ENCODE results near the genes SFXN5 and PRADC1.

GRCh38 chr2:71069724-71070305 lies 1.4 kb downstream of the NAGK start:
- PRO-cap = no peak

GRCh38 chr2:71138357-71138794 lies 7.9 kb downstream of the MPHOSPH10 start:
- PRO-cap = no peak

DNA sequence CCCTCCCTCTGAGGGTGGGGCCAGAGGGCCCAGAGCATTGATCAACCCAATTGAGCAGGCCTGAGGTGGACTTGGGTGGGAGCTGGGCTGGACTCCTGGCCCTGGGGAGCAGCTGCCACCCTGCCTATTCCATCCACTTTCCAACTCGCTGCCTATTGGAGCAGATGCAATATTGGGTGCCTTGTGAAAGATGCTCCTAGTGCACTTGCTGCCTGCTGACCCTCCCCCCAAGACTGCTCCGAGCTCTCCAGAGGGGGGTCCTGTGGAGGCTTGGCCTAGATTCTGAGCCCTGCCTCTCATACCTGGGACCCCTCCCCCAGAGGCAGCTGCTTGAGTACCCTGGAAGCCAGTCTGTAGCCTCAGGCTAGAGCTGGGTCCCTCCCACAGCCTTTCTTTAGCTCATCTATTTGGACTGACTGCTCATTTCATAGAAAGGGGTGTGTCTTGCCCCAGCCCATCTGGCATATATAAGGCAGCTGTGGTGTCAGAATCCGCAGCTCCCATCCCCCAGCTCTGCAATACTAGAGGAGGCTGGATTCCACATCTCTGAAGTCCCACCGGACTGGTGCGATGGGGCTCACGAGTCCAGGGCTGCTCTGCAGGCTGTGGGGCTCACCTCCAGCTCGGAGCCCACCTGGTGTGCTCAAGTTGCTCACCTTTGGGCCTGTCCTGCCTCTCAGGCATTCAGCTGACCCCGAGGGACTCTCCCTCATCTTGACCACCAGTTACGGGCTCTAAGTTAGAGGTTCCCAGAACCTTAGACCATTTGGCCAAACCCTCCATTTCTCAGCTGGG lies 26.1 kb downstream of the MPHOSPH10 start:
- PRO-cap = no peak

- PRO-cap = no peak
Measured at GRCh38 chr2:71416739-71417695, 49.5 kb upstream of the DYSF start.

DNA sequence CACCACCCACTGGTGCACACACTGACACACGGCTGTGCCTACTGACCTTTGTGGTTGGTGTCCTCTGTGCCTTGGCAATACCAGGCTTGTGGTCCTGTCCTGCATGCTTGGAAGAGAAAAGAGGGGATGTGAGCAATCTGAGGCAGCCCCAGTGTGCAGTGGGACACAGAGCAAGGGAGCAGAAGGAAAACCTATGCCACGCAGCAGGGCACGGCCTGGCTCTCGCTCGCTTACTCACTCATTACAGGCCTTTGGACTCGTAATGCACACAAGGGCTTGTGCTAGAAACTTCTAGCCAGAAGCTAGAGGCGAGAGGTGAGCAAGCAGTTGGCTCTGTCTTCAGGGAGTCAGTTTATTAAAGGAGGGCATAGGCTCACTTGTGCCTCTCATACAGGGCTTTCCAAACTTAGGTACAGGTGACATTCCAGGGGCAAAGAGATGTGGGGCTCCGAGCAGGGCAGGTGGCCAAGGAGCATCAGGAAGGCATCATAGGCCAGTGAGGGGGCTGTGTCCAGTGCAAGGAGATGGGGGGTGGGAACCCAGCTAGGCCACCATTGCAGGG lies 87.6 kb downstream of the DYSF start:
- PRO-cap = no peak

- PRO-cap = no peak
Measured at GRCh38 chr2:71593993-71594493, 127.5 kb downstream of the DYSF start.

DNA sequence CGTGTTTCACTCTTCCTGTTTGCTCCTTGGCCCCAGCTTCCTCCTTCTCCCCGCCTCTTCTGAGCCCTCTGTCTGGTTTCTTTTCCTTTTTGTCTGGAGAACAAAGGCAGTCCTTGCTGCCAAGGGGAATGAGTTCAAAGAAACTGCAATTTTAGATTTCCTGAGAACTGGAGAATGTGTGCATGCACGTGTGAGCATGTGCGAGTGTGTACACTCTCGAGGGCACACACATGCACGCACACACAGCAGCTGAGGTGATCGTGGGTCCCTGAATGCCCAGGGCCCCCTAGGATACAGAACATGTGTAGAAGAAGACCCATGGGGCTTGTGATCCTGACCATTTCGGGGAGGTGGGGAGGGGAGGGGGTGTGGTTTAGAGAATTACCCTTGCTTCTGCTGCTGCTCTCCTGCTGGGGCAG lies 138.7 kb downstream of the DYSF start:
- PRO-cap = no peak

GRCh38 chr2:71684725-71685225 lies 218.3 kb downstream of the DYSF start:
- PRO-cap = no peak

GRCh38 chr2:71742825-71743192 lies 276.3 kb downstream of the DYSF start:
- PRO-cap = no peak

- PRO-cap = unidirectional peak, plus-strand start at chr2:71926289
Measured at GRCh38 chr2:71926025-71926382, 221.7 kb downstream of the CYP26B1 start.

- PRO-cap = unidirectional peak, minus-strand start at chr2:72137937
Measured at GRCh38 chr2:72137642-72138153, 10.0 kb downstream of the CYP26B1 start.

- PRO-cap = no peak
Measured at GRCh38 chr2:72693184-72693440, 132.7 kb downstream of the EXOC6B start.

DNA sequence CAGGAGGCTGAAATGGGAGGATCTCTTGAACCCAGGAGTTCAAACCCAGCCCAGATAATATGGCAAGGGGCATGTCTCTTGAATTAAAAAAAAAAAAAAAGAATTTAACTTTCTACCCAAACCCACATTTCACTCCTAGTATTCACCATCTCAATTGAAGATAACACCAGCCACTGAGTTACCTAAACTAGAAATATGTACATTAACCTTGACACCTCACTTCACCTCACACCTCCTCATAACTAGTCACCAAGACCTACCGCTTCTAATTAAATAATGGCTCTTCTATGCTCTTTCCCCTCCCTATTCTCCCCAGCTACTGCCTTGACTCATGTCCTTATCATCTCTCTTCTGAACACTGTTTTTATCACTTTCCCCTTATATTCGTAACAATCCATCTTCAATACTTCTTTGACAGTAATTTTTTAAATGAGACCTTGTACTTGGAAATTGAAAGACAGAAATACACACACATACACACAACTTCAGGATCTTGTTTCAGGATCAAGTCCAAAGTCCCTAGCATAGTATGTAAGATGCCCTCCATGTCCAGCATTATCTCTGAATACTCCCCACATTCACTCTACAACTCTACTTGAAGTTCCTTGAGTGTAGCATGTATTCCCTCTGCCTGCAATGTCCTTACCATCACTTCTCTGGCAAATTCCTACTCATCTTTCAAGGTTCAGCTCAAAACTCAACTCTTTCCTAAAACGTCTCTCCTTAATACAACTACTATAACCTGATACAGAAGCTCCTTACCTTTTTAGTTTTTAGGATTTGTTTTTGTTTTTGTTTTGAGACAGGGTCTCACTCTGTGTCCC lies 72.5 kb downstream of the EXOC6B start:
- PRO-cap = no peak

DNA sequence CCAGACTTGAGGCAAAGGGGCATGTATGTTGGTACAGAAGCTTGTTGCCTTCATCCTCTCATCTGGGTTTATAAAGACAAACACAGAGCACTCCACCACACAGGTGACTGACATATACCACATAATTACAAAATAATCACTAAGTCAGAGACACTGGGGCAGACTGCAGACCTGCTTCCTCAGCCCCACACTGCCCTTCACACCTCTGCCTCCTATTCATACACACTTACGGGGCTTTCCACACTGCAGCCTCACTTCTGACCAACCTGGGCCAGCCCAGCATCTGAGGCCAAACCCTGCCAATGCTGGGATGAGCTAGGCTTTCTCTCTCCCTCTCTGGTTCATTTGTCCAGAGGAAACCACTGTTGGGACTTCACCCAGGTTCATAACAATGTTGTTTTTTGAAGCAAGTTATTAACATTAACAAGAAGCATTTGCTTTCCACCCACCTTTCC lies 4.5 kb downstream of the EMX1 start:
- PRO-cap = no peak

- PRO-cap = no peak
Measured at GRCh38 chr2:72984117-72984680, 66.9 kb downstream of the EMX1 start.

DNA sequence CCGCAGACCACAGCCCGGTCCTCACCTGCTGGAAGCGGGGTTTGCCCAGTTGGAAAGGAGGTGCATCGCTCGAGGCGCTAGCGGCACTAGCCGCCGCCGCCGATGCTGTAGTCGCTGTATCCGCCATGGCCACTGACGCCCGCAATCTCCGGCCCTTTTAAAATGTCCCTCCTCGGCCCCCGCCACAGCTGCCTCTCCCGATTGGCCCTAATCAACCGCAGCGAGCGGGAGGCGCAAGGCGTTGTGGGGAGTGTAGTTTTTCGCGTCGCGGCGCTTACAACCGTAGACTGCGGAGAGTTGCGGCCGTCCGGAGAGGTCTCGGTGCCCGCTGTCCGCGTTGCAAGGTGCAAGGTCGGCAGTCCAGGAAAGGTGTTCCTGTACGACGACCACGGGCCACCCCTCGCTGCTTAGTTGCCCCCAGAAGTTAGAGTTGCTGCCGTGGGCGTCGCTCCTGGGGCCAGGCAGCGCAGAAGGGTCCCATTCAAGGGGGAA lies at the start of gene SFXN5:
SFXN5 (minus strand) TSS at position 134 of the 492 bp plus-strand sequence.
- PRO-cap = bidirectional peak, plus-strand start at position 285 of the sequence, minus-strand start at position 134 of the sequence

- PRO-cap = no peak
Measured at GRCh38 chr2:73080544-73081210, 9.2 kb upstream of the SFXN5 start.

GRCh38 chr2:73232607-73233329 lies at the start of gene PRADC1:
PRADC1 (minus strand) TSS chr2:73233239.
- PRO-cap = bidirectional peak, plus-strand start at chr2:73232879, minus-strand start at chr2:73232783; bidirectional peak, plus-strand start at chr2:73233503, minus-strand start at chr2:73233221

DNA sequence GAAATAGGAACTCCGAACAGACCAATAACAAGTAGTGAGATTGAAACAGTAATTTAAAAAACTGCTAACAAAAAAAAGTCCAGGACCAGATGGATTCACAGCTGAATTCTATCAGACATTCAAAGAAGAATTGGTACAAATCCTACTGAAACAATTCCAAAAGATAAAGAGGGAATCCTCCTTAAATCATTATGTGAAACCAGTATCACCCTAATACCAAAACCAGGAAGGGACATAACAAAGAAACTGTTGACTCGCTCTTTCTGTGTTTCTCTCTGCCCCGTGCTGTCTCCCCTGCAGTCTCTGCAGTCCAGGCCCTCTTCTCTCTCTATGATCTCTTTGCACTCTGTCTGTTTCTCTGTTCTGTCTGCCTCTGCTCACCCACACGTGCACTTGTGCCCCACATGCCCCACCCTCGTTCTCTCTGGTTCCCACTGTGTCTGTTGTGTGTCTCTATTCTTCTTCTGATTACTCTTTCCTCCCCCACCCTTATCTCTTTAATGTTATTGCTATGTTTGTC lies 54.2 kb downstream of the NAT8 start:
- PRO-cap = no peak

DNA sequence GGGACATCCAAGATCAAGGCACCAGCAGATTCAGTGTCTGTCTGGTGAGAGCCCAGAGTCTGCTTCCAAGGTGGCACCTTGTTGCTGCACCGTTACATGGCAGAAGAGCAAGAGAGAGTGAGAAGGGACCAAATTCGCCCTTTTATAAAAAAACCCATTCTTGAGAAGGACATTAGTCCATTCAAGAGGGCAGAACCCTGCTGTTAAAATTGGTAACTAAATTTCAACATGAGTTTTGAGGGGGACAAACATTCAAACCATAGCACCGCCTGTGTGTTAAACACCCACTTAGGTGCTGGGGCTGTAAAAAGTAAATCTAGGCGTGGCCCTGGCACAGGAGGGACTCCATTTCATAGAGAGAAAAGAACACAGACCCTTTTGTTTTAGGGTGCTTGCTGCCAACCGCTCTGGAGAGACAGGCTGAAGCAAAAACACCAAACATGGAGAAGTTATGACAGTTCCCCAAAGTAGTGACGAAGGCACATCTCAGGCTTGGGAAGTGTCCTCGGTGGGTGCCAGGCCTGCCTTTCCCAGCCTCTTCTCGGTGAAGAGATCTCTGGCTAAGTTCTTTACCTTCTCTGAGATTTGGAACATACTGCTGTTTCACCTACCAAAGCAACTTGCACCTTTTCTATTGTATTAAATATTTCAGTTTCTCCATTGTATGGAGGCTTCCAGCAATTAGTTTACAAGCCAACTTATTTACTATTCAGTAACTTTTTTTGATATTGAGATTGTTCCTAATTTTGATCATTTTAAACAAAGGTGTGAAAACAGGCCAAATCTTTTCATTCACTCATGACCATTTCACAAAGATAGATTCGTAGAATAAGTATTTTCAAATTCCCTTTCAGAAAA lies 5.2 kb downstream of the ACTG2 start:
- PRO-cap = bidirectional peak, plus-strand start at position 590 of the sequence, minus-strand start at position 354 of the sequence